Epithelial cell of prostate (primary cell): ENCODE data around the genes KIF4B and NIPAL4.

DNA sequence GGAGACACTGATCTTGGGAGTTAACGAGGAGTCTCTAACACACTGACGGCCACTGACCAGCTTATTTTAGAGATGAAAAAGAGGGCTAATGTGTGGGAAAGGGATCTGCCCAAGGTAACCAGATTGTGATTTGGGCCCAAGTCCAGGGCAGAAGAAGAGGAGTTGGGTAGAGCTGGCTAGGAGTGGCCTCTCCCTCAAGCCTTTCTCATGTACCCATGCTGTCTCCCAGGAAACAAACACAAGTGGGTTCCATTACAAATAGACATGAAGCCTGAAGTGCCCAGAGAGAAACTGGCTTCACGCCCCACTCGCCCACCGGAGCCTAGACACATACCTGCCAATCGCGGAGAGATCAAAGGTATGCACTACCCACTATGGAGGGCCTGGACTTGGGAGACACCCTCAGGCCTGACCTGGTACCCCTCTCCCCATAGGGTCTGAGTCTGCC lies 38.2 kb downstream of the LARP1 start:
- RRBS = no CpG with 5 or more reads among the region's 7 CpGs

- RRBS = no CpG with 5 or more reads among the region's 6 CpGs
These were observed 37.2 kb downstream of the CNOT8 start for GRCh38 chr5:154895597-154895986.

DNA sequence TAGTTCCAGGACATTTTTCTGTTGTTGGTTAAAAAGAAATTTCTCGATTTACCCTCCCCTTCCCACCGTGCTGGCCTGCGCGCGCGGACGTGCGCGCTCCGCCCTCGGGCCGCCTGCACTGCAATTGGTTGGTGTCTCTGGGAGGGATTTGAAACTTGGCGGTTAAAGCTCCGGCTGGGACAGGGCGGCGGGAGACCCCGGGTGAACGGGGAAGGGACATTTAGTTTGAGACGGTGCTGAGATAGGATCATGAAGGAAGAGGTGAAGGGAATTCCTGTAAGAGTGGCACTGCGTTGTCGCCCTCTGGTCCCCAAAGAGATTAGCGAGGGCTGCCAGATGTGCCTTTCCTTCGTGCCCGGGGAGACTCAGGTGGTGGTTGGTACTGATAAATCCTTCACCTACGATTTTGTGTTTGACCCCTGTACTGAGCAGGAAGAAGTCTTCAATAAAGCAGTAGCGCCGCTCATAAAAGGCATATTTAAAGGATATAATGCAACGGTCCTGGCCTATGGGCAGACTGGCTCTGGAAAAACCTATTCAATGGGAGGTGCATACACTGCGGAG lies at the start of gene KIF4B:
TSS of gene KIF4B (plus strand) at position 145 of the 564 bp plus-strand sequence.
- RRBS = no CpG with 5 or more reads among the region's 29 CpGs

GRCh38 chr5:155053275-155053828 lies 39.8 kb downstream of the KIF4B start:
- RRBS = no CpG with 5 or more reads among the region's 2 CpGs

DNA sequence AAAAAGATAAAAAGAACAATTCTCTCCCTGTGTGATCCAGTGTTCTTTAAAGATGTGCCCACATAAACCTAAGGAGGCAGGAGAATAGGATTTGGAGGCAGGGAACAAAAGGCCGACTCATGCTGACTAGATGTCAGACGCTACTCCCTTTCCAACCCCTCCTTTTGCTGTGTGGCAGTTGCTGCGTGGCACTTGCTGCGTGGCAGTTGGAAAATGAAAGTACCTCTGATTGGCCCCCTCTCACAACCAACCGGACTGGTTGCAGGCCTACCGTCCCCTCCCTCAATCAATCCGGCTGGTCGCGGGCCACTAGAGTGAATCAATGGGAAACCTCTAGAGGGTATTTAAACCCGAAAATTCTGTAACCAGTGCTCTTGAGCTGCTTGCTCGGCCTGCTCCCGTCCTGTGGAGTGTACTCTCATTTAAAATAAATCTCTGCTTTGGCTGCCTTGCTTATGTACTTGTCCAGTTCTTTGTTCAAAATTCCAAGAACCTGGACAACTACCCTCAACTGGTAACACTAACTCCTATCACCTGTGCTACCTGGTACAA lies 551.1 kb downstream of the KIF4B start:
- RRBS = no CpG with 5 or more reads among the region's 12 CpGs

DNA sequence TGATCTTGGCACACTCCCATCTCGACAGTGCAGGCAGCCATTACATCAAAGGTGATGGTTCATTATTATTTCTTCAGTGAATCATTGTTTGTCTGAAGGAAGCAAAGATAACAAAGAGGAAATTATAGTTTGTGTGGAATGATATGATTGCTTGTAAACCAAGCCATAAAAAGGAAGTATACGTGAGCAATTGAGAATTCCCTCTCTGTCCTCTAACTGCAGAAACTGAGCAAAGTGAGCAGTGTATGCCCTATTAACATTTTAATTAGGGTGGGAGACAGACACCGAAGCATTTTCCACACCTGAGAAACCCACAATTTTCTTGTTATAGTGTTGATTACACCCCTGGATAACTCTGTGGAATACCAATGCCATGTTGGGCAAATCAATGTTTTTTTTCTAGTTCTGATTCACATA lies 171.5 kb upstream of the PPP1R2B start:
- RRBS = no CpG with 5 or more reads among the region's 3 CpGs

GRCh38 chr5:156929596-156929966 lies 33.4 kb downstream of the TIMD4 start:
- RRBS = no CpG with 5 or more reads among the region's 2 CpGs

GRCh38 chr5:157075090-157075304 lies 16.1 kb upstream of the HAVCR1 start:
- RRBS = no CpG with 5 or more reads among the region's 1 CpG

DNA sequence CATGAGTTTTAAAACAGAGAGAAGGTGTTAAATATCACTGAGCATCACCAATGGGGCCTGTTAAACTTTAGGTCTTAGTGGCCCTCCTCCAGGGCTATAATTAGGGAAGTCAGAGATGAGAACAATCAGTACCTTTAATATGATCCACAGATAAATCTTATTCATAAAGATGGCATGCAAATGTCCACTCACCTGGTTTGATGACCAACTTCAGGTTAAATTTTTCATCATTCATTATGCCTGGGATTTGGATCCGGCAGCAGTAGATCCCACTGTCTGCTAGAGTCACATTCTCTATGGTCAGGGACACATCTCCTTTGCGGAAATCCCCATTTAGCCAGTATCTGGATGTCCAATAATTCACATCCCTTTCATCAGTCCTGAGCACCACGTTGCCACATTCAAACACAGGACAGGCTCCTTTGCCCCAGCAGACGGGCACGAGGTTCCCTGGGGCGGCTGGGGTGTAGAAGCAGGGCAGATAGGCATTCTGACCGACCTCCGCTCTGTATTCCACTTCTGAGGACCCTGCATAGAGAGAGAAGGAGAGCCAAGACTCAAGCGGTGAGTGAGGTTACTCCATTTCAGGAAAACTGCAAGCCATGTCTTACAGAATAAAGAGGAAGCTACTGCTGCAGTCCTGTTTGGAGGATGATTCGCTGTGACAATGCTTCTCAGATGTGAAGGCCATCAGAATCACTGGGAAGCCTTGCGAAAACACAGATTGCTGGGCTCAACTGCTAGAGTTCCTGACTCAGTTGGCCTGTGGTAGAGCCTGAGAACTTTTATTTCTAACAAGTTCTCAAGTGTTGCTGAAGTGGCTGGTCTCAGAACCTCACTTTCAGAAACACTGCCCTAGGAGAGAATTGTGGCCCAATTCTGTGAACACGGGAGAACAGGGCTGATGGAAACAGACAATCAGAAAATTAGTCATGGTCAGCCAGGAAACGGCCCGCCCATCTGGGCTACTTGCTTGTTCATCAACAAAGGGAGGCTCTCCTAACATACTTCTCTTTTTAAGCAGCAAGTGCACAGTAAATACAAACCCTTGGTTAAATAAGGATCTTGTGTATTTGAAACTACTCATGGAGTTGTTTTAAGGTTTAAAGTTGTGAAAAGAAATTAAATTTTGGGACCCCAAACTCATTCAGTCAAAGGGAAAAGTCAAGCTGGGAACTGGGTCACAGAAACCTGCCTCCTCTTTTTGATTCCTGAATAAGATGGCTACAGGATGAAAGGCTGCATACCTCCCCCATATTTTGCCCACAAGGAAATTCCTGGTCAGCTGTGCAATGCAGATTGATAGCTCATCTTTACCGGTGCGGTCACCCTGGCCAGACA lies 1.9 kb downstream of the HAVCR2 start:
- RRBS = no CpG with 5 or more reads among the region's 16 CpGs

DNA sequence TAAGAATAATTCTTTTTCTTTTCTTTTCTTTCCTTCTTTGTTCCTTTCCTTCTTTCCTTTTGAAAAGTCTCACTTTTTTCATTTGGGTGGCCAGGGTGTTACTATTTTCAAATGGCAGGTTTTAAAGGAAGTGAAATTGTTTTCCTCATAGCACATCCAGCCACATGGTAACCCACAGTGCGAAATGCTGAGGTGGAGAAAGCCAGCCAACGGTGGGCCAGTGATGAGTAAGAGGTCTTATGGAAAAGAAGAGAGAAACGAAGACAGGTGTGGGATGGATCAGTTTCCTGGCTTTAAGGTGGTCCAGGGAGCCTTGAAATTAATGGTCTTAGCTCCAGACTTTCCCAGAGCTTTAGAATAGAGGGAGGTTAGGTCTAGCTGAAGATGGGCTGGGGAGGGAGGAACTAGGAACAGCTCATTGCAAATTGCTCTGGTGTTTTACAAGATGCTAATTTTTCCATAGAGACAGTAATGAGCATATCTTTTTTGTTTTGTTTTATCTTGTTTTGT lies 17.7 kb downstream of the ITK start:
- RRBS = no CpG with 5 or more reads among the region's 3 CpGs

DNA sequence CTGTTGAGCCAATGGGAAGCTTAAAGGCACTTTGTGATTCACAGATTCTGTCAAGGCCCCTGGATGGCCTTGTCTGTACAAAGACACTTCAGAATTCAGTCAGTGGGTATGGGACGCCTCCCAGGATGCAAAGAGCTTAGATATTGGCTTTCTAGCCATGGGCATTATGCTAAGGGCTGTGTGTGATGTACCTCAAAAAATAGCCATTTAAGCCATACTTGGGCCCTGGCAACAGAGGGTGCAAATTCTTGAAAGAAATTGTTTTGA lies 3.8 kb downstream of the CYFIP2 start:
- RRBS = no CpG with 5 or more reads among the region's 1 CpG

DNA sequence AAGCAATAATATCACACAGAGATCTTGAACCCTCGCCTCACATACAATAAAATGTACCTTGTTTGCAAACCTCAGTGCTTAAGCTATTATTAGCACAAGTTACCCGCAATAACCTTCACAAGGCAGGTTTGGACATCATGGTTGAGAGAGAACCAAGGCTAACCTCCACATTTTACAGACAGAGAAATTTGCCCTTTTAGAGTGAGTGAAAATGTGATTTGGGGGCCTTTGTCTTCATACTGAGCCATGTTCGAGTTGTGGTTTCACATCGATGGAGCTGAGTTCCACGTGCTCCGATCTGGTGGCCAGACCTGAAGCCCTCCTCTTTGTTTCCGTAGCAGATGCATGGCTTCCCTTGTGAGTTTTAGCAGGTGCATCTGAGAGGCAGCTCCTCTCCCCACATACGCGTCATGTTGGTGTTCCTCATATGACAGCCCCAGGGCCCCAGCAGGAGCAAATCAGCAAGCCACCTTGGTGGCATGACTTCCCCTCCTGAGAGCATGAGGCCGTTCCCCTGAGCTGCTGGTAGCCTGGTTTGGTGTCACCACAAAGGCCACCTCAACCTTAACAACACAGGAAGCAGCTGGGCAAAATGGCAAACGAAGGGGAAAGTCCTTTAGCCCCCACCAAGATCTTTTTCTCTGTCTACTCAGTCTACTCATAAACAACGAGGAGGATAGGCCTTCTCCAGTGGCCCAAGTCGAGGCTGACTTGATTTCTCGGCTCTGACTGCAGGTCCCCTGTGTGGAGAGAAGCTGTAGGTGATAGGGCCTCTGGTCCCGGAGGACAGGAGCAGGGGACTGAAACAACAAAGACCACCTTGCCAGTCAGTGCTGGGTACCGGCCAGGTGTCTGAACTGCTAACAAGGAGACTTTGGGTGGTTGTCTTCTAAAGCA lies 5.8 kb downstream of the CYFIP2 start:
- RRBS = 93% methylated on average over 2 of the region's 16 CpGs

GRCh38 chr5:157459720-157460608 lies at the start of gene NIPAL4:
NIPAL4 (plus strand) TSS chr5:157460213.
- RRBS = 2% methylated on average over 25 of the region's 54 CpGs

GRCh38 chr5:157500046-157500421 lies 40.0 kb downstream of the NIPAL4 start:
- RRBS = no CpG with 5 or more reads among the region's 3 CpGs

GRCh38 chr5:157511412-157512592 lies 51.8 kb downstream of the NIPAL4 start:
- RRBS = no CpG with 5 or more reads among the region's 12 CpGs

DNA sequence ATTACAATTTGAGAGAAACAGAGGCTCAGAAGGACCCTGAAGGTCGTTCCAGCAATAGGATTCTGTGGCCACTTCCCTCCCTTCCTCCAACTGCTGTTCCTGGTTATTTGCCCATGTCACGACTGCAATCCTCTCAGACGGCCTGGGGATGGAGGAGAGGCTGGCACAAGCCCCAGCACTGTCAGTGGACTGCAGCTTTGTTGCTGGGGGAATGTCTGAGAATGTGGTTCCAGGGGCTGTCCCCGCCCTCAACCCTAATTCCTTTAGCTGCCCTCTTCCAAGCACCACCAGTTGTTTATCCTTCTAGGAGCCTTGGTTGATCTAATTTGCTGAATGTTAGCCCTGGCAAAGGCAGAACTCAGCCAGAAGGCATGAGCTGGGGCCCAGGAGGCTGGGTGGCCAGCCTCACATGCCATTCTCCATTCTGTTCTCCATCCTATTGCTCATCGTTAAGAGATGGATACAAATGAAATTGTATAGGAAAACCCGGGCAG lies 51.6 kb downstream of the ADAM19 start:
- RRBS = no CpG with 5 or more reads among the region's 6 CpGs

GRCh38 chr5:157563727-157564765 lies 11.5 kb downstream of the ADAM19 start:
- RRBS = no CpG with 5 or more reads among the region's 18 CpGs

- RRBS = 1% methylated on average over 17 of the region's 49 CpGs
These were observed 500 bp downstream of the ADAM19 start for GRCh38 chr5:157574958-157575591.

DNA sequence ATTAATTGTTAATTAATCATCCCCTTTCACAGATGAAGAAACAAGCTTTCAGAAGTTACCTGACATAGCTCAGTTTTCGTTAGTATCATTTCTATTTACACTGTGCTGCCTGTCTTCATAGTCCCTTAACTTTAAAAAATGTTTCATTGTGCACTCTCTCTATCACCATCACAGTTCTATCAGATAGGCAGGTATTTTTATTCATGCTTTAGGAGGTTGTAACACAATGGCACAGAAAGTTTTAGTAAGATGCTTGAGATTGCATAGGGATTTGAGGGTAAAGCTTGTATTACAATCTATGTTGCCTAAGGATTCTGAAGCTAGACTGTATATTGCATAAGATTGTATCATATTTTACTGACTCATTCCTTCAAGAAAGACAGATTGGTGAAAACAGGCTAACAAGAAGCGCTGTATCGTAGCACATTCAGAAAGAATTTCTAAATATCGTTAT lies 577.8 kb downstream of the EBF1 start:
- RRBS = no CpG with 5 or more reads among the region's 4 CpGs

GRCh38 chr5:158979695-158980549 lies 119.8 kb downstream of the EBF1 start:
- RRBS = no CpG with 5 or more reads among the region's 15 CpGs